Lower leg skin (tissue), 2 donors: Measurements from ENCODE around the genes PGAM5 and GOLGA3.

DNA sequence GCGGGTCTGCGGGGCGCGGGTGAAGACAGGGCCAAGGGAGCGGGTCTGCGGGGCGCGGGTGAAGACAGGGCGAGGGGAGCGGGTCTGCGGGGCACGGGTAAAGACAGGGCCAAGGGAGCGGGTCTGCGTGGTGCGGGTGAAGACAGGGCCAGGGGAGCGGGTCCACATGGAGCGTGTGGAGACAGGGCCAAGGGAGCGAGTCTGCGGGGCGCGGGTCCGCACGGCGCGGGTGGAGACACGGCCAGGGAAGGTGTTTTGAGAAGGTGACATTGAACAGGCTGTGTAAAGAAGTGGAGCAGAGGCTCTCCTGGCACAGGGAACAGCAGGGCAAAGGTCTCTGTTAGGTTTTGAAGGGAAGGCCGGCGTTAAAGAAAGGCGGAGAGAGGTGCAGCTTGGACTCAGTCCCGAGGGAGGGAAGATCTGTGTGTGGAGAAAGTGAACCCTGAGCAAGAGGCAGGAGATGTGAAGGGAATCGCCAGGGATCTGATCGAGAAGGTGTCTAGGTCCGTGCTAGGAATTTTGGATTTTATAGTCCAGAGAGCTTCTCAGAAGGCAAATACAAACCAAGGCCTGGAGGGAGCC, 1.8 kb downstream of the PXMP2 start:
- PRO-cap: no peak
- RAMPAGE, long total RNA, 2 experiments: no peak in any of the 2 experiments

DNA sequence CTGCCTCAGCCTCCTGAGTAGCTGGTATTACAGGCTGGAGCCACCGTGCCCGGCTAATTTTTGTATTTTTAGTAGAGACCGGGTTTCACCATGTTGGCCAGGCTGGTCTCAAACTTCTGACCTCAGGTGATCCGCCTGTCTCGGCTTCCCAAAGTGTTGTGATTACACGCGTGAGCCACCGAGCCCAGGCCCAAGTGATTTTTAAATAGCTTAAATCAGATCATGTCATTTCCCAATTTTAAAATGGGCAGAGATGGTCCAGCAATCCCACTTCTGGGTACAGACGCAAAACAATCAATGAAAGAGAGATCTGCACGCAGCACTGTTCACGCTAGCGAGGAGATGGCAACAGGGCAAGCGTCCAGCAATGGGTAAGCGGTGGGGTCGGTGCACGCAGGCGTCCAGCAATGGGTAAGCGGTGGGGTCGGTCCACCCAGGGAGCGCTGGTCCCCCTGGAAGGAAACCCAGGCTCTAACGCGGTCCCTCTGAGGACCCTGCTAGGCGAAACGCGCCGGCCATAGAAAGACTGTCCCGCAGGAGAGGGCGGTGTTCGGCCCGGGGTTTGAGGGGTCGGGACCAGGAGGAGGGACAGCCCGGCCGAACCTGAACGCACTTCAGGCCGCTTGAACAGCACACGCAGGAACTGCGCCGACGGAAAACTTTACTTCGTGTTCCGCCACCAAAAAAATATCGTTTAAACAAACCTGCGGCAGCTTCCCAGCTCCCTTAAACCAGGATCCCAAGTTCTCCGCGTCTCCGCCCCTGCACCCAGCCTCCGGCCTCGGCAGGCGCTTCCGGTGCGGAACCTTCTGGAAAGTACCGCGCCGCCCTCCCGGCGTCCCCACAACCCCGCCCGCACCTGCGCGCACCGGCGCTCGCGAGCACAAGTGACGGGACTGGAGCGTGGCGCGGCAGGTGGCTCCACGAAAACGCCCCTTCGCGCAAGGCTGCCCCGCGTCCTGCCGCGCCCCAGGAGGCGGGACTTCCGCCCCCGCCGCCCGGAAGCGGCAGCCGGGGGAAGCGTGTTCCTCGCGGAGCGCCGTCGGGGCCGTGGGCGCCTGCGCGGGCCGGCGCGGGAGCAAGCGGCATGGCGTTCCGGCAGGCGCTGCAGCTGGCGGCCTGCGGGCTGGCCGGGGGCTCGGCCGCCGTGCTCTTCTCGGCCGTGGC, at the start of gene PGAM5:
TSS of gene PGAM5 (plus strand) at position 1,053 of the 1,167 bp plus-strand sequence.
- PRO-cap: bidirectional peak, plus-strand start at position 1,053 of the sequence, minus-strand start at position 783 of the sequence
- RAMPAGE, long total RNA, 2 experiments: start-site peak on the minus strand in 1 of 2 experiments, centred at position 805 of the sequence, 10 reads per replicate

GRCh38 chr12:132714647-132715222, 4.1 kb downstream of the PGAM5 start:
- PRO-cap: no peak
- RAMPAGE, long total RNA, 2 experiments: no peak in any of the 2 experiments

- PRO-cap: no peak
- RAMPAGE, long total RNA, 2 experiments: no peak in any of the 2 experiments
Observed at GRCh38 chr12:132720580-132721487, 10.2 kb downstream of the PGAM5 start.

DNA sequence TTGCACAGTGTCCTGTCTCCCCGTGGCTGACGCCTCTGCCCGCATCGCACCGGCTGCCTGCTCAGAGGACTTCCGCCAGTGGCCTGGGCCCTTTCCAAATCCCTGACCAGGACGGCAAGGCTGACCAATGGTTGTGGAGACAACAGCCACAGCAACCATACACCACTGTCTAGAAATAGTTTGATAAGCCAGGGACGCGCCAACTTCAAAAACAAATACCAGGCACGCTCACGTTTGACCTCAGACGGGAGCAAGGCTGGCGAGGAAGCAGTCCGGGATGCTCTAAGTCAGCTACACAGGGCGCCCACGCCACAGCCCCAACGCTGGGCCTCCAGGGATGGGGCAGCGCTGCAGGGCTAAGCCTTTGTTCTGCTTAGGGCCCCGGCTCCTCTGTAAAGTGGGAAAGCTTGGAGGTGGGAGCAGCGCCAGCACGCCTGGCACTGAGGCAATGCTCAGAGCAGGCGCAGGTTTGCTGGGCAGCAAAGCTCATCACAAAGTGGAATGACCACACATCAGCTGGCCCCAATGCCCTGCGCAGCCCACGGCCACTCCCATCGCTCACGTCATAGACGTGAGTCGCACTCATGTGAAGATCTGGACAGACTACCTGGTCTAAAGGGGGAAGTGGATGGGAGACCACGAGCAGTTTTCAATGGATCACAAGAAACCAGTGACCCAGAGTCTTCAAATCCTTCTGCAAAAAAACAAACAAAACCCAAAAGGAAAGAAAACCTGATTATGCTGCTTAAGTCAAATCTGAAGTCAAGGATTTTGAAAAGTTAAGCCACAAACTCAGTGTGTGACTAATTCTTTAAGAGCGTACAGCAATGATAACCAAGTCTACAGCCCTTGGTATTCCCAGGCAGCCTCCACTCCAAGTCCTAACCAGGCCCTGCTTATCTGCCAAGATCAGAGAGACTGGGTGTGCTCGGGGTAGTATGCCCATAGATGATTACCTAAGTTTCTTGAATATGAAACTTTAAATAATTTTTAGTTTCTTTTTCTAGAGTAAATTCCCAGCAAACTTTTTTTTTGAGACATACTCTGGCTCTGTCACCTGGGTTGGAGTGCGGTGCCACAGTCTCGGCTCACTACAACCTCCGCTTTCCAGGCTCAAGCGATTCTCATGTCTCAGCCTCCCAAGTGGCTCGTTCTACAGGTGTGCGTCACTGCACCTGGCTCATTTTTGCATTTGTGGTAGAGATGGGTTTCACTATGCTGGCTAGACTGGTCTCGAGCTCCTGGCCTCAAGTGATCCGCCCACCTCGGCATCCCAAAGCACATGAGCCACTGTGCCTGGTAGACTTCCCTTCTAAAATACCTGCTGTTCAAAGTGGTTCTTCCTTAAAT, 12.9 kb downstream of the PGAM5 start:
- PRO-cap: no peak
- RAMPAGE, long total RNA, 2 experiments: no peak in any of the 2 experiments

DNA sequence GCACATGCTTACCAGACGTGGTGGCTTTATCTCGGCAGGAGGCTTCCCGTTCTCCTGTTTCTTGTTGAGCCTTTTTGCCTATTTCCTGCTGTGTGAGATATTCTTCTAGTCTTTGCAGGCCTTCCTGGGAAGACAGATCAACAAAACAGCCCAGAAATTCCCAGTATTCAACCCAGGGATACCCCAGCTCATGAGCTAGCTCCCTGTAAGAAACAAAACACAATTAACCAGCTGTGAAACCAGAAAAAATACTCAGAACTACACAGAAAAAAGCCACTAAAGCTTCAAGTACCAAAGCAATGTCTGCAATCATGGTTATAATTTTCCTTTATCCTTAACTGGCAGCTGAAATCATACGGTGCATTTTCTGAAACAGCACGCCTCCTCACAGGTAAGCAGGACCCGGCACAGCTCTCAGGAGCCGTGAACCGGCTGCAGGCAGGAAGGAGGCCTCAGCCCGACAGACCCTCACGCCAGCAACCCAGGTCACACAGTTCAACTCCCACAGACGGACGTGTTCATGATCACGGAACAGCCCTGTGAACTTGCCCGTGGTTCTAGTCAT, 23.8 kb downstream of the PGAM5 start:
- PRO-cap: no peak
- RAMPAGE, long total RNA, 2 experiments: no peak in any of the 2 experiments

DNA sequence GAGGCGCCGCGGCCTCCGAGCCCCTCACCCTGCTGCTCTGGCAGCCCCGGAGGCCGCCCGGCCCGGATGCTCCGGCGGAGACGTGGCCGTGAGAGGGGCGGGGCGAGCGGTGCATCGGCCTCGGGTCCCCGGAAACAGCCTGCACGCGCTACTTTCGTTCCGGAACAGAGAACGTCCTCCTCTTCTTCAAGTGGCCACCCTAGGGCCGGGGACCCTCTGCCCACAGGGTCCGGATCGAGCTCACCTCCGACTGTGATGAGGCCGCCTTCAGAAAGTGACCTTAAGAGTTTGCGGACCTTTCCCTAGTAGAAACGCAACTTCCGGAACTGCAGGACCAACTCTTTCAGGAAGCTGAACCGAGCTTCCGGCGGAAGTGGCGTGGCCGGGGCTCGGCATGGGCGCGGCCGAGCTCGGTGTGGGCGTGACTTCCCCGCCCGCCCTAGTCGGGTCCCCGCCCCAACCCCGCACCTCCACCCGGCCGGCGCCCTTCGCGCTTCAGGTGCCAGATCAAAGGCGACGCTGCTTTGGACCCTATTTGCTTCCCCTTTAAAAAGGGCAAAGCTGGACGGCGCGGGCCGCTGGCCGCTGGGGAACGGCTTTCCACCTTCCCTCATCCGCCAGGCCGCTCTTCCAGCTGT, at the start of gene GOLGA3:
TSS of gene GOLGA3 (minus strand) at position 95 of the 638 bp plus-strand sequence.
- PRO-cap: bidirectional peak, plus-strand start at position 467 of the sequence, minus-strand start at position 68 of the sequence
- RAMPAGE, long total RNA, 2 experiments: start-site peak on the minus strand in 2 of 2 experiments, centred at positions 63 to 83 of the sequence, 107 to 254 reads per replicate

DNA sequence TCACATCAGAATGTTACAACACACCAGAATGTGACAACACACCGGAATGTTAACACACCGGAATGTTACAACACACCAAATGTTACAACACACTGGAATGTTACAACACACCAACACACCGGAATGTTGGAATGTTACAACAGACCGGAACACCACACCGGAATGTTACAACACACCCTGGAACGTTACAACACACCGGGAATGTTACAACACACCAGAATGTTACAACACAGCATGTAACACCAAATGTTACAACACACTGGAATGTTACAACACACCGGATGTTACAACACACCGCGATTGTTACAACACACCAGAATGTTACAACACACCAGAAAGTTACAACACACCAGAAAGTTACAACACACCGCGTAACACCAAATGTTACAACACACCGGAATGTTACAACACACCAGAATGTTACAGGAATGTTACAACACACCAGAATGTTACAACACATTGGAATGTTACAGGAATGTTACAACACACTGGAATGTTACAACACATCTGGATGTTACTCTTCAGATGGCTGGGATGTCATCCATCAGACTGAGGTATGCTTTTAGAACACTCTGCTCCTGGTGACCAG, 21.1 kb downstream of the CHFR start:
- PRO-cap: no peak
- RAMPAGE, long total RNA, 2 experiments: no peak in any of the 2 experiments

- PRO-cap: unidirectional peak, plus-strand start at chr12:132977097
- RAMPAGE, long total RNA, 2 experiments: no peak in any of the 2 experiments
Observed at GRCh38 chr12:132976966-132977277, 9.2 kb upstream of the ZNF26 start.

- PRO-cap: no peak
- RAMPAGE, long total RNA, 2 experiments: no peak in any of the 2 experiments
Observed at GRCh38 chr12:133057974-133059207, 21.1 kb downstream of the ZNF84 start.